Karpas-422 (cell line): ENCODE data around the genes TBC1D28, GRAPL and SPECC1.

- PRO-cap = no peak
- RAMPAGE, long total RNA = no peak
These were observed 6.9 kb downstream of the ATPAF2 start for GRCh38 chr17:18031953-18032529.

GRCh38 chr17:18108365-18108671, 238 bp upstream of the MYO15A start:
- PRO-cap = no peak
- RAMPAGE, long total RNA = no peak

GRCh38 chr17:18186254-18187301, 3.0 kb downstream of the ALKBH5 start:
- PRO-cap = no peak
- RAMPAGE, long total RNA = no peak

GRCh38 chr17:18250377-18250998, 8.1 kb downstream of the FLII start:
- PRO-cap = no peak
- RAMPAGE, long total RNA = no peak

DNA sequence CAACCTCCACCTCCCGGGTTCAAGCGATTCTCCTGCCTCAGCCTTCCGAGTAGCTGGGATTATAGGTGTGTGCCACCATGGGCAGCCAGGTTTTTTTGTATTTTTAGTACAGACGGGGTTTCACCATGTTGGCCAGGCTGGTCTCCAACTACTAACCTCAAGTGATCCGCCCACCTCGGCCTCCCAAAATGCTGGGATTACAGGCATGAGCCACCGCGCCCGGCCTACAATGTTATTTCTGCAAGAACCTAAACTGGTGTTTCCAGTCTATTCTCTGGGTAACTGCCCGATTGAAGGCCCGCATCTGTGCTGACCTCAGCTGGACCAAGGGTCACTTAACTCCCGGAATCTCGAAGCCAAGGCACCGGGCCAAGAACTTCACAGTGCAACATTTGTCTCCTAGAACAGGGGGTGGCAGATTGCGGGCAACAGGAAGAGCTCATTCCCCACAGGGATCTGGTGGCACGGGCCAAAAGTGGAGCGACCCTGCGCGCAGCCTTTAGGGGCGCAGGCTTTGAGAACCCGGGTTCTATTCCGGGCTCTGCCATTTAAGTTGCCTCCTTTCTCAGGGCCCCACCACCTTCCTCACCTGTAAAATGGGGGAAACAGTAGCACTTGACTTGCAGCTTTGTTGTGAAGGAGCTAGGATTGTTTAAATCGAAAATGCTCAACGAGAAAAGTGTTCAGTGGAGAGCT, 803 bp downstream of the SHMT1 start:
- PRO-cap = no peak
- RAMPAGE, long total RNA = no peak

DNA sequence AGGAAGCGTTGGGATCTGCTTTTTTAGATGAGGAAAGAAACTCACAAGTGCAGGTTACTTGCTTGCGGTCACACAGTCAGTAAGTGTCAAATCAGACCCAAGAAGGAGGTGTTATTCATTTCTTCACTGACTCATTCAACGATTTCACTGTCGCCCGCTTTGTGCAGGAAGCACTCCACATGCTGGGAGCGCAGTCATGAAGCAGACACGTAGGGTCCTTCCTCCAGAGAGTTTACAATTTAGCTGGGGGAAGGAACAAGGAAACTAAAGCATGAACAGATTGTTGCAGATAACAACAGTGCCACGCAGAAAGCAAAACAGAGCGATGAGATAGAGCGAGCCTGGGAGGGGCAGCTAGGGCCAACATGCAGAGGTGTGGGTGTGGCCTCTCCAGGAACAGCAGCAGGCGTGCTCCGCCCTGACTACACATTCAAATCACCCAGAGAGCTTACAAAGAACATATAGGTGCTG, 16.5 kb downstream of the LGALS9C start:
- PRO-cap = no peak
- RAMPAGE, long total RNA = no peak

DNA sequence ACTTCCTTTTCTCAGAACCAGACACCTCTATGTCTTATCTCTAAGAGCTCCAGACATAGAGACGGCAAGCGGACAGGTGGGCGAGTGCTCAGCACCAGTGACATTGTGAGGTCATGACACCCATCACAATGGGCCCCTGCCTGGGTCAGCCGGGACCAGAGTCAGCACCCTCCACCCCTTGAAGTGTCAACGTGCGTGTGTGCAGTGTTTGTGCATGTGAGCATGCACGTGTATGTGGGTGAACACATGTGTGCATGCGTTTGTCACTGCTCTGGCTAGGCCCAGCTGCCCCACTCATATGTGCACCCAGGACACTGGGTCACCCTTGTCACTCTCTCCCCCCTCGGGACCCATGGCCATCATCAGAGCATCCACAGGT, at the start of gene TBC1D28:
Gene TBC1D28 (minus strand): TSS at position 63 of the 379 bp plus-strand sequence.
- PRO-cap = no peak
- RAMPAGE, long total RNA = no peak

DNA sequence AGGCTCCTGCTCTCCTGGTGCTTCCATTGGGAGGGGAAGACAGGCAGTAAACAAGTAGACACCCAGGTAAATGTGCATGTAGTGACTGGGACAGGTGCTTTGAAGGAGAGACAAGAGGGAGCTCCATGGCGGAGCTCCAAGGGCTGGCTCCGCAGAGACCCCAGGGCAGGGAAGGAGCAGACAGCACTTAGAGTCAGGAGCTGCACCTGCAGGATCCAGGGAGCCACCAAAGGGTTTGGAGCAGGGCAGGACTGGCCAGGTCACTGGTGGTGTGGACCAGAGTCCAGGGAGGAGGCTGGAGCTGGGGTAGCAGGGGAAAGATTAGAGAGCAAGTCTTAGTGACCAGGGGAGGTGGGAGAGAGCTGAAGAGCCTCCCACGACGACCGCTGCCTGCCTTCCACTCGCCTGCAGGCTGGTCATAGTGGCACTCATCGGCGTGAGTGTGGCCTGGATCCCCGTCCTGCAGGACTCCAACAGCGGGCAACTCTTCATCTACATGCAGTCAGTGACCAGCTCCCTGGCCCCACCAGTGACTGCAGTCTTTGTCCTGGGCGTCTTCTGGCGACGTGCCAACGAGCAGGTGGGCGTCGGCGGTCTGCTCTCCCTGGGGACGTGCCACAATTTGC, 14.6 kb upstream of the FAM83G start:
- PRO-cap = no peak
- RAMPAGE, long total RNA = no peak

DNA sequence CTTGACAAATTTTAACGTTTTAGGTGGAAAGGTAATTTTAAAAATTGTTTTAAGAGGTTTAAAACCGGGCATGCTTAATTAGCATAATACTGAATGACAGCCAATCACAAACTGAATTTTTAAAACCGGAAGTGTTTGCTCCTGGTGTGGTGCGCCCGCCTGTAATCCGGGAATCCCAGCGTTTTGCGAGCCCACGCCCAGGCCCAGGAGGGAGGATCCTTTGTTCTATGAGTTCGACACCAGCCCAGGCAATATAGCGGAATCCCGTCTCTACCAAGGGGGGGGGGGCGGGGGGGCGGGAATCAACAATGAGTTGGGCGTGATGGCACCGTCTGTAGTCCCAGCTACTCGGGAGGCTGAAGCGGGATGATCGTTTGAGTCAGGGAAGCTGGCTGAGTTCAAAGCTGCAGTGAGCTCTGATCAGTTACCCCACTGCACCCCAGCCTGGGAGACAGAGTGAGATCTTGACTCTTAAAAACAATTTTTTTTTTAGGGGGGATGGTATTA, 17.6 kb upstream of the GRAP start:
- PRO-cap = no peak
- RAMPAGE, long total RNA = no peak

GRCh38 chr17:19111614-19112949, 15.3 kb upstream of the GRAPL start:
- PRO-cap = no peak
- RAMPAGE, long total RNA = no peak

DNA sequence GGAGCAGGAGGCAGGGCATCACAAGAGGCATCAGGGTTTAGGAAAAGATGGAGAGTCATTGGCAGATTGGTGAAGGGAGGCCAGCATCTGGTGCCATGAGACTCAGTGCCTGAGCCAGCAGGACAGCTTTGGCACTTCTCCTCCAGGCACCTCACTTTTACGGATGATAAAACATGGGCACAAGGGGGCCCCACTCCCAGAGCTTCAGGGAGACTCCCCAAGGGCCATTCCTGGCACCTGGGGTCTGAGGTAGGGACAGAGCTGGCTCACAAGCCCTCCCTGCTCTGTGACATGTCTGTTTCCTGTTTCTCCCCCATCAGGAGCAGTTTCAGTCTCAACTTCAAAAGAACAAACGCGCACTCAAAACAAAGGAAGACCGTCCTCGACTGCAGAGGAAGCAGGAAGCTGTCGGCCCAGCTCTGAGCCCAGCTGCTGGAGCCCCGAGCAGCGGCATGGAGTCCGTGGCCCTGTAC, at the start of gene GRAPL:
Gene GRAPL (plus strand): TSS at position 422 of the 473 bp plus-strand sequence.
- PRO-cap = no peak
- RAMPAGE, long total RNA = no peak

DNA sequence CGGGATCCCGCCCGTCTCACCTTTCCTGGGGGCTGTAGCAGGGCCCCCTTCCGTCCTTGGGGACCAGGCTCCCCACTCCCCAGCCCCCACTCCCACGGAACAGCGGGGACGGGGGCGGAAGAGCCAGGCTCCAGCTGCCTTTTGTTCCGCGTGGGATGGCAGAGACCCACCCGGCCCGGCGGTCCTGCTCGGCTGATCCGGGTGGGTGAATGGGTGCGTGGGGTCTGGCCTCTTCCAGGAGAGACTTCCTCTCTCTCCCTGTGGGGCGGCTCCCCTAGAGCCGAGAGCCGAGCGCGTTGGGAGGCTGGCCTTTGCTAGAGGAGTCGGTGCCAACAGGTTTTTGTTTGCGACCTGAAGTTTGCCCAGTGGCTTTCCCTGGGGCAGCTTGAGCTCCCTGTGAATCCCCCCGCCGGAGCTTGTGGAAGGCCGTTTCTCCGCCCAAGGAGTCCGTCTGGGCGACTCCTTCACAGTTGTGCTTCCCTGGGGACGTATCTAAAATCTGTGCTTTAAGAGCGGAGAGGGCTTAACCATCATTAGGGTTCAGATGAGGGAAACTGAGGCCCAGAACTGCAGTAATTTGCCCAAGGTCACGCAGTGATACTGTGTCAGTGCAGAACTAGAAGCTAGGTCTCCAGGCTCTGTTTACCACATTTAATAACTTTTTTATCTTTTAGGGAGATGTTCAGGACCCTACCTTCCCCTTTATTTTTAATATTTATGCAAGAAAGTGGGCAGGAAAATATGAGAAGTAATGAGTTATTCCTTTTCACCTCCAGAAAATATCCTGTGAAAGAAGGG, 1.1 kb downstream of the EPN2 start:
- PRO-cap = no peak
- RAMPAGE, long total RNA = no peak

DNA sequence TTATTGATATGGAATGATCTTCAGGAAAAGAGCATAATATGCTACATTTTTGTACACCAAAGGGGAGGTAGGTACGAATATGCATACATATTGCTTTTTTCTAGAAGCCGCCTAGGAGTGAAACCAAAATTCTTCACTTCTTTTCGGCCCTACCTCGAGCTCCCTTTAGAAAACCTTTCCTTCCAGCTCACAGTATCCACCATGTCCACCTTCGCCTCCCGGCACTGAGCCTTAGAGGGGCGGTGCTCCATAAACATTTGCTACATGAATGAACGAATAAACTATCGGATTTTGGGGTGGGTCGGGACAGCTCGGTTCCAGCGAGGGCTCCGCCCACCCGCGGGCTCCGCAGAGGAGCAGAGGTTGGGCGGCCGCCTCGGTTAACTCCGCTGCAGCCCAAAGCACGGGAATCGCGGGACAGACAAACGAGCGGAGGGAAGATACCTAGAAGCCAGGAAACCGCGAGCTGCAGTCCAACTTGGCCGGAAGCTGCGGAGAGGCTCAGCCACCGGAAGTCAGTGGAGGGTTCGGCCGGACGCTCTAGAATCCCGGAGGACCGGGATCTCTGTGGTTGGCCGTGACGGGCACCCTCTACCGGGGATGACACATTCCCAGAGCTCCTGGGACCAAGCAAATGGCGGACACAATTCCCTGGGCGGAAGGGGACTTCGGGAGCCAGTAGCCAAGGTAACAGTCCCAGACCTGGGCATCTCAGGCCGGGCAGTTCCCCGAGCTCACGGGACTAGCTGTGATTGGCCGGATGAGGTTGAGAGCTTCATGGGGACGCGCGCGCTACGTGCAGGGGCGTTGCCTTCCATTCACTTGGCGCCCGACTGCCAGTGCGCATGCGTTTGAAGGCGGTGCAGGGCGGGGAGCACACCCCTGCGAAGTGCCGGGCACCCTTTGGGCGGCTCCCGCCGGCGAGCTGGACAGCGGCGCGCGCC, 611 bp upstream of the MAPK7 start:
- PRO-cap = bidirectional peak, plus-strand start at position 280 of the sequence, minus-strand start at position 226 of the sequence
- RAMPAGE, long total RNA = start-site peak on the minus strand centred at position 638 of the sequence, 290 bp wide, 11 and 13 reads in 2 replicates

- PRO-cap = no peak
- RAMPAGE, long total RNA = no peak
These were observed 1.6 kb upstream of the ALDH3A2 start for GRCh38 chr17:19646963-19647259.

- PRO-cap = no peak
- RAMPAGE, long total RNA = no peak
These were observed 859 bp downstream of the ULK2 start for GRCh38 chr17:19866907-19867247.

DNA sequence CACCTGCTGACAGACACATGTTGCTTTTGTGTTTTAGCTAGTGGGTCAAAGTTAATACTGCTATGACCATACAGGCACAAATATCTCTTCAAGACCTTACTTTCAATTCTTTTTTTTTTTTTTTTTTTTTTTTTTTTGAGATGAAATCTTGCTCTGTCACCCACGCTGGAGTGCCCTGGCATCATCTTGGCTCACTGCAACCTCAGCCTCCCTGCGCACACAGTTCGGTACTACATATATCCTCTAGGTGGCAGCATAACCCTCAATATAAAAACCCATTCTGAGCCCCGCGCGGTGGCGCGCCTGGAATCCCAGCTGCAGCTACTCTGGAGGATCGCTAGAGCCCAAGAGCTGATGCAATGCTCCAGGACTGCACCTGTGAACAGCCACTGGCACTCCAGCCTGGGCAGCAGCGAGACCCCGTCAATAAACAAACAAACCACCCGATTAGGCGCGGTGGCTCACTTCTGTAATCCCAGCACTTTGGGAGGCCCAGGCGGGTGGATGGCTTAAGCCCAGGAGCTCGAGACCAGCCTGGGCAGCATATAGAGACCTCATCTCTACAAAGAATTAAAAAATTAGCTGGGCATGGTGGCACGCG, 15.2 kb upstream of the AKAP10 start:
- PRO-cap = no peak
- RAMPAGE, long total RNA = no peak

GRCh38 chr17:20008514-20009537, at the start of gene SPECC1:
SPECC1 (plus strand) TSS chr17:20009359.
- PRO-cap = no peak
- RAMPAGE, long total RNA = no peak

DNA sequence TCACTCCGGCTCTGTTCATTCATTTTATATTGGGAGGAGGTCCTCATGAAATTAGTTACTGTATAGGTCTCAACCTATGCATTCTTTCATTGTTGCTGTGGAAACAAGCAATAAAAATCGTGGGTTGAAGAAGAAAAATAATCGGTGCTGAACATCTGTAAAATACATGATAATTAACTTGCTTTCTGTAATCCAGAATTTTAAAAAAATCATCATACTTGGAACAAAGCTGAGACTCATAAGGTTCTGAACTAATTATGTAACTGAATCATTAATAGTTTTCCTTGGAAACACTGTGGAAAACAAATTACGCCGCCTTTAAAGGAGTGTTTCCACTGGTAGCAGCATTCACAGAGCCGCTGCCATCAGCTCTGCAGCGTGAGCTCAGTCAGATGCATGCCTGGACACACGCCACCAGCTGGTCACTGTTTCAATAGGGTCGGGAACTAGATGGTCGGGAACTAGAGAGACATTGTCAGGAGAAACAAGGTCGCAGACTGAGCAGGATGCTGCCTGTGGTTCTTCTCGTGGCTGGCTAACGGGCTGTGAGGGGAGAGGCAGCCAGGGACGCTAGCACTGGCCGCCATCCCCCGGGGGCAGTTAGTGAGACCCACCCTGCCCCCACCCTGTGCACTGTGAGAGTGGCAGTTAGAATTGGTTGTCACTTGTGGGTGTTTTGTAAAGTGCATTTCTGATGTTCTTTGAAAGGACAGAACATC, 86.1 kb downstream of the SPECC1 start:
- PRO-cap = no peak
- RAMPAGE, long total RNA = no peak

DNA sequence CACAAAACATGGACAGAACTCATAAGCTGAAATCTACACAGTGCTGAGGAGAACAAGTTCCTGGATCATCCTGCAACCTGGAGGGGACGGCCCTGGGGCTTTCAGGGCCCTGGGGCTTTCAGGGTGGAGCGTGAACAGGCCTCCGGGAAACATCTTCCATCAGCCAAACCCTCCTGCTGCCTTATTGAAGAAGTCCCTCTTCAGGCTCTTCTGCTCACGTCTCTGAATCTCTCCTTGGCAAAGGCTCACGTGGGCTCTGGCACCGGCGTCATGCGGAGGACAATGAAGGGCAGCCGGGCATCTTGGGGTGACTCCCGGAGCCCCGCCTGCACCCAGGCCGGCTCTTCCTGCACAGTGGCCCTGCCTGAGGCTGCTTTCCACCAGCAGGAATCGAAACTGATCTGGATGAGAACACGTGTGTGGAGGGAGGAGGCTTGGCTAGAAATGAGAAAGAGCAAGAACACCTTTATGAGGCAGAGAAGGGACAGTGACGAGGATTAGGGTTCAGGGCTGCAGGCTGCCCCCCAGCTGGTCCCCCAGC, 127.4 kb downstream of the CDRT15L2 start:
- PRO-cap = no peak
- RAMPAGE, long total RNA = no peak

GRCh38 chr17:20927522-20927995, 115.3 kb downstream of the USP22 start:
- PRO-cap = no peak
- RAMPAGE, long total RNA = no peak